ENCODE measurements around a stretch of chr11.

GRCh38 chr11:72656803-72657286 is 17.4 kb downstream of the PDE2A start:
- RRBS = no CpG with 5 or more reads among the region's 7 CpGs

GRCh38 chr11:72719914-72721287 is 31.8 kb downstream of the ARAP1 start:
- RRBS = 80% methylated on average over 1 of the region's 16 CpGs

DNA sequence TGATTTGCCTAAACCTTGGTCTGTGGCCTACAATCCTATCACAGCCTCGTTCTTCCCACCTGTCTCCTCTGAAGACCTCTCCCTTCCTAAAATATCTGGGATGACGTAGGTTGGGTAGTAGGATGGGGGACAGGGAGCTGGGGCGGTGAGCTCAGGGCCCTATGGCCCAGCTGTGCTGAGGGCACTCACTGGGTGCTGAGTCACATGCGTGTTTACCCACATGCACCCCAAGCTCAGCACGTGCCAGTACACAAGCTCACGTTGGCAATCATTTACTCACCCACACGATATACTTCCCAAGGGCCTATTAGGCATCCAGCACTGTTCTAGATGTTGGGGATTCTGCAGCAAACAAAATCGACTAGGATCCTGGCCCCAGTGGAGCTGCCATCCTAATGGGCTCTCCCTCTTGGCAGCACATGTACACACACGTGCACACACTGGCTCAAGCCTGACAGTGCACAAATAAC is 28.7 kb downstream of the ARAP1 start:
- RRBS = no CpG with 5 or more reads among the region's 9 CpGs

DNA sequence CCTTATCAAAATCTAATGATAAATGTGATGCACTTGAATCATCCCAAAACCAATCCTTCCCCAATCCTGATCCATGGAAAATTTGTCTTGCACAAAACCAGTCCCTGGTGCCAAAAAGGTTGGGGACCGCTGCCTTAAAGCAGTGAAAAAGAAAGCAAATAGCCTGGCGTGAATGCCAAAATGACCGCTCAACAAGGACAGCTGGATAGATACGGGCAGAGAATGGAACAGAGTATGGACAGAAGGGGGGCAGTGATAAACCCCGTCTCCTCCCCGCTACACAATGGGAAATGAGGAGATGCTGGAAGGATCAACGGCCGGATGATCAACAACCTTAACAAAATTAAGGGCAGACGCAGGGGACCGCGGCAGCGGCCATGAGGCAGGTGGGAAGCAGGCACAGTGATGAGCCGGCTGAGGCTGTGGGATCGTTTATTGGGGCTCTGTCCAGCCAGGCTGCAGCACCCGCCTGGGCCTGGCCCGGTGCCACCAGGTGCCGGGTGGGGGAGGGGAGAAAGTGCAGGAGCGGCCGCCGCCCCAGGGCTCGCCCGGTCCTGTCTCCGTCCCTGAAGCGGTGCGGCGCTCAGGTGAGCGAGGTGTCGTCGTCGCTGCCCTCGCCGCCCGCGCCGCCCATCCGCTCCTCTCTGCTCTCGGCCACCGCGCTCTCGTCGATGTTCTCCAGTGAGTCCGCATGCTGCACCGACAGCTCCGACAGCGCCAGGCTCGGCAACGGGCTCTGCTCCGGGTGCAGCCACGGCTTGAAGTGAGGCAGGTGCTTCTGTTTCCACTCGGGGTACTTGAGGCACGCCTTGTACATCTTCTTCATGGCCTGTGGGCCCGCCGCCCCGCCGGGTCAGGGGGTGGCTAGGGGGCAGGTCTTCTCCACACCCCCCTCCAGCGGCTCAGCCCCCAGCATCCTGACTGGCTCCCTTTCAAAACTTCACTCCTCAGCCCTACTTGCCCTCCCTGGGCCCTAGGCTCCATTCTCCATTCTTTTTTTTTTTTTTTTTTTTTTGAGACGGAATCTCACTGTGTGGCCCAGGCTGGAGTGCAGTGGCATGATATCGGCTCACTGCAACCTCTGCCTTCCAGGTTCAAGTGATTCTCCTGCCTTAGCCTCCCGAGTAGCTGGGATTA is 2.5 kb upstream of the ARAP1 start:
- RRBS = 97% methylated on average over 17 of the region's 59 CpGs

- RRBS = no CpG with 5 or more reads among the region's 31 CpGs
These were observed 6.7 kb downstream of the ATG16L2 start for GRCh38 chr11:72820661-72821522.

DNA sequence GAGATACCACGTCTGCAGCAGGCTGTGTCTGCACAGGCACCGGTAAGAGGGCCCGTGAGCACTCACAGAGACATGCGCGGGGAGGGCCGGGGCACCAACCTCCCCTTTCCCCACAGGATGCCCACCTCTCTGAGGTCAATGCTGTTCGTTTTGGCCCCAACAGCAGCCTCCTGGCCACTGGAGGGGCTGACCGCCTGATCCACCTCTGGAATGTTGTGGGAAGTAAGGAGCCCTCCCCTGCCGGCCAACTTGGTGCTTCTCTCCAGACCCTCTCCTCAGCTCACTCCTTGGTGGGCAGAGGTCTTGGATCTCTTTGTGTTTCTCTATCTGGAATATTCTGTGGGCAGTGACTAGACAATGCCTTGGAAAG is 11.0 kb downstream of the ATG16L2 start:
- RRBS = 95% methylated on average over 6 of the region's 9 CpGs

DNA sequence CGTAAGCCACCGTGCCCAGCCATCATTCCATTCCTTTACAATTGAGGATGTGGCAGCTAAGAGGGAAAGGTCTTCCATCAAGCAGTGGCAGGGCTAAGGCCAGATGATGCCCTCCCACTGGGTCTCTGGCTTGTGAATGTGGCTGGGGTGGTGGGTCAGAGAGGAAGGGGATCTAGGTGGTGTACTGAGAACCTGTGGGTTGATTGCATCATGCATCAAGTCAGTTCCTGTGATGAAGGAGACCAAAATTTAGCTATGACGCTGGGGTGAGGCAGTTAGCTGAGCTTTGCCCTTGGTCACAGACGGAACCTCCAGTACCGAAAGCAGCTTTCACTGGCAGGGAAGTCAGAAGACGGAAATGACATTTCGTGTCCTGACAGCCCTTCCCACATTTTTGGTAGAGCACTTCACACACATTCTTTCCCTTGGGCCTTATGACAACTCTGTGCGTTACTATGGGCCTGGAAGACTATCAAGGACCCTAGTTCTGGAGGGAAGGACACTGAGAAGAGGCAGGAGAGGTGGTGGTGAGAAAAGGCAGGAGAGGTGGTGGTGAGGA is 20.7 kb downstream of the ATG16L2 start:
- RRBS = no CpG with 5 or more reads among the region's 8 CpGs

DNA sequence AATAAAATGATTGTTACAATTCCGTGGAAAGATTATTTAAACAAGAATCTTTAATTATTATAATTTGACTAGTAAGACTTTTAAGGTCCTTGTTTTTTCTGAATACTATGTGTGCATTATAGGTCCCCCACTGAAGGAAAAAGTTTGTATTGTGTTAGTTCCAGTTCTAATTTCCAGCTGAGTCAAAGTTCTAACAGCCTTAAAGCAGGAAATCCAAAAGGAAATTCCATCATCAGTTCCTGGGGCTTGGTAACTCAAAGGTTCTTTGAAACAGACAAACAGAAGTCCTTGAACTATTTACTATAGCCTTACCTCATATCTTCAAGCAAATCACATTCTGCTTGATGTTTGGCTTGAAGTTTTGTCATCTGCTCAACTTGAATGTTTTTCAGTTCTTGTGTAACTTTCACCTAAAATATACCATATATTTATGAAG is 2.4 kb downstream of the FCHSD2 start:
- RRBS = no CpG with 5 or more reads among the region's 1 CpG

- RRBS = 2% methylated on average over 10 of the region's 21 CpGs
These were observed 1.6 kb downstream of the FCHSD2 start for GRCh38 chr11:73140496-73141027.

- RRBS = no CpG with 5 or more reads among the region's 3 CpGs
These were observed 10.3 kb upstream of the FCHSD2 start for GRCh38 chr11:73152399-73152822.

DNA sequence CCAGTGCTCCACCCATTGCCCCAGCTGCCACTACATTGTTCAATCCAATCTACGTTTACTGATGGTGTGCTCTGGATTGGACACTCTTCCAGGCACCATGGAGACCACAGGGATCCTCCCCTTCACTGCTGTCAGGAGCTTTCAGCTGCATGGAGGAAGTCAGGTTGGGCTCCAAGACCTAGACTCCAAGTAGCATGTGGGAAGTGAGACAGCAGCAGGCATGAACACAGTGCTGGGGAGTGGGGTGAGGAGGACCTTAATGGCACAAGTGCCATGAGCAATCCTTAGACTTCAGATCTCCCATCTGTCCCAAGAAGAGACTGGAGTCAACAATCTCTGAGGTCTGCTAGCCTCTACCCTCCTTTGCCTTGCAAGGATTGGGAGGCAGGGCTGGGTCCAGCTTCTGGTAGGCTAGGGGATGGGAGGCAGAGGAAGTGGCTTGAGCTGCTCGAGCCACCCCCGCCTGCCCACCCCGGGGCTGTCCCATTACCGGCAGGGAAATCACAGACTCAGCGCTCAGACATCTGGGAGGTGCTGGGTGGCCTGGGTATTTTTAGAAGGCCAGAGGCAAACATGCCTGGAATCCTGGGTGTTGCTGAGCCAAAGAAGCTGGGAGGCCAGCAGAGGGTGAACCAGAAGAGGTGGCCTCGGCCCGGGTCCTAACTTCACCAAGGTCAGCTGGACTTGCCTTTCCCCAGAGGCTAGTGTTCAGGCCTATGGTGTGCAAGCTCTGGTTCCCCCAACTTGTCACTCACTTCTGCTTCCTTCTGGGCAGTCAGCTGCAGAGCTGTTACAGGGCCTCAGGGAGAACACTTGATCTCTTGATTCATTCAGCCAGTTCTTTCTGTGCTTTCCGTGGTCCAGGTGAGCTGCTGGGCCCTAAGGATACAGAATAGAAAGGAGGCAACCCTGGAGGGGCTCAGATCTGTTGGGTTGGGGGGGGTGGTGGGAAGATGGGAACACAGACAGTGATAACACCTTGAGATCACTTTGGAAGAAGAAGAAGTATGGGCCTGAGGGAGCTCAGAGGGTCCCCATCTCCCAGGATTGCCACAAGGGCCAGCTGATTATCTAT is 15.4 kb upstream of the FCHSD2 start:
- RRBS = no CpG with 5 or more reads among the region's 9 CpGs

DNA sequence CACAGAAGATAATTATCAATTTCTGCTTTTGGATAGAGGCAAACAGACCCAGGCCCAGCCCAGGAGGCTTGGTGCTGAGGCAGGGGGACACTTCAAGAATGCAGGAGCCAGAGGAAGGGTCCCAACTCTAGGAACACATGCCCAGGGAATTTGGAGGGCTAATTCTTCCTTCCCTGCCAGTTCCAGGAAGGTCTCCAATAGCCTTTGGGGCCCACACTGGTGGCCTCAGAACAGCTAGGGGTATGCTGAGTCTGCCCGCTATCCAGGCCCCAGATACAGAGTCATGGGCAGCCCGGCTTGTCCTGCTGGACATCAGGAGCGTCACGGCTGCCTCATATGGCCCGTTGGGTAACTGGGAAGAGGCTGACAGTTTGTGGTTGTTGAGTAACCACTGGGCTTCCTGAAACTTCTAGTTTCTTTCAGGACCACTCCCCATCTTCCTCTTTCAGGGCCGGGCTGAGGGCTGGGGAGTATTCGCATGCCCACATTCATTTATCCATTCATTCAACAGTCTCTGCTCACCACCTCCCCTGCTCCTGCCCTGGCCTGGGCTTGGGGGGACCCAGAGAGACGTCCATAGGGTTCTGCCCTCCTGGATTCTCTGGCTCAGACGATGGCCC is 13.5 kb upstream of the P2RY2 start:
- RRBS = no CpG with 5 or more reads among the region's 9 CpGs

DNA sequence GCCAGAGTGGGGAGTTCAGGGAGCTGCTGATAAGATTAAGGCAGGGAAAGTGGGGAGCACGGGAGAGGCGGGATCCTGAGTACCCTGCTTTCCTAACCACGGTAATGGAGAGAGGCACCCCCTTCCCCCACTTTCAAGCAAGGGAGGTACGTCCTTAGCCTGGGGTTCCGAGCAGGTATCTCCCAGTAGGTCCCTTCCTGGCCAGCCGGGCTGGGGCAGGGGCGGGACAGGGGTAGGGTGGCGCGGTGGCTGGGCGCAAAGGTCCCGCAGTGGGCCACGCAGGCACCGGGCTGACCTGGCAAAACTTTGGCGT is 393 bp upstream of the P2RY2 start:
- RRBS = 97% methylated on average over 7 of the region's 14 CpGs

DNA sequence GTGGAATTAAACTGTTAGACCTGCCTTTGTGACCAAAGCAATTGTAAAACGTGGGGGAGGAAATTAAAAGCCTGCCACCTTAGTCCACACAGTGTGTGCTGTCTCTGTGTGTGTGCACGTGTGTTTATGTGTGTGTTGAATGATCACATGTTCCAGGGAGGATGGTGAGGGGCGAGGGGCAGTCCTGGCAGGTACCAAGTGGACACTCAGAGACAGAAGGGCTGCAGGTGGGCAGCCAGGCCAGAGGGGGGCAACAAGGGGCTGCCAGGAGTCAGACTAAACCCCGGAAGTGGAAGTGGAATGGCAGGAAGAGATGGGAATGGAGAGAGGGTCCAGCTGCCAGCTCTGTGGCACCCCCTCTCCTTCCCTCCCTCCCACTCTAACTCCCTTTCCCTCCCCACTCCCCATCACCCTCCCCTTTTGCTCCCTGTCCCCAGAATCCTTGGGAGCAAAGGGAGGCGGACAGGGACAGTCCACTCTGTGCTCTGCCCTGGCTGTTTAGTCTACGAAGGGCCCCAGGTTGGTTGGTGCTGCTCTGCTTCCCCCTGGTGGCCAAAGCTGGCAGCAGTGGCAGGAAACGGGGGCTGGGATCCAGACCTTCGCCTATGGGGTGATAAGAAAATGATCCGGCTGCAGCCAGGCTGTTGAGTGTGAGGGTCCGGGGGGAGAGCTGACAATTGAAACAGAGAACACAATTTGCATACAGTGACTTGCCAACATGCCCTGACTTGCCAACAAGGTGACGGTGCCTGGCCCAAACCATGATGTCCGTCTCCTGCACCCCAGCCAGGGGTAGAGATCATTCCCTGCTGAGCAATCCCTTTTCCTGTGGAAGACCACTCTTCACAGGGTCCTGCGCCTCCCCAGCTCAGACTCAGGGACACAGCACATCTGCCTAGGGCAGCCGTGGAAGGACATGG is 24.4 kb downstream of the P2RY2 start:
- RRBS = no CpG with 5 or more reads among the region's 14 CpGs

DNA sequence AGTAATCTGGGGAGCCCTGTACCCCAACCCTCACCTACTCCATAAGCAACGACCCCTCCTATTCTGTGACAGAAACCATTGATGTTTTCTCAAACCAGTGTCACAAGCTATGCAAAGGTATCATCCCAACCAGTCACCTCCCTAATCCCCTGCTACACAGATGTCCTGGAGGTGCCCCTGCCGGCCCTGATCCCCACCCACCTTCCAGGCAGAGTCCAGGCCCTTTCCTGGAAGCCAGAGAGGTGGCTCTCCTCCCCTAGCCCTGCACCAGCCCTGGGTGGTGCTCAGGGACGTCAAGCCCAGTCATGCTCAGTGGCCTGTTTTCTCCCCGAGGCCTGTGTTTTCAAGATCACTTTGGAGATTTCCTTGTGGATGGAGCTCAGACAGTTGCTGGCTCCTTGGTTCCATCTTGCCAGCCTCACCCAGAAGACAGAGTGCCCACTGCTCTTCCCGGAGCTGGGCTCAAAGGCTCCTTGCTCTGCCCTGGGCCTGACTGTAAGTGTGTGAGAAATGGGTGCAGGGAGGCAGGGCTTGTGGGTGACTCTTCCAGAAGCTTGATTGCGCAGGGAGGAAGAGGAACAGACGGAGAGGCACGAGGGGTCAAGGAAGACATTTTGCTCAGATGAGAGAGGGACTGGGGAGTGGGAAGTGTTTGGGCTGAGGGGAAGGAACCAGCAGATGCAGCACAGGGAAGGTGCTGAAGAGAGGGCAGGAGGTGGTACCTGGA is 11.3 kb downstream of the P2RY6 start:
- RRBS = no CpG with 5 or more reads among the region's 8 CpGs

DNA sequence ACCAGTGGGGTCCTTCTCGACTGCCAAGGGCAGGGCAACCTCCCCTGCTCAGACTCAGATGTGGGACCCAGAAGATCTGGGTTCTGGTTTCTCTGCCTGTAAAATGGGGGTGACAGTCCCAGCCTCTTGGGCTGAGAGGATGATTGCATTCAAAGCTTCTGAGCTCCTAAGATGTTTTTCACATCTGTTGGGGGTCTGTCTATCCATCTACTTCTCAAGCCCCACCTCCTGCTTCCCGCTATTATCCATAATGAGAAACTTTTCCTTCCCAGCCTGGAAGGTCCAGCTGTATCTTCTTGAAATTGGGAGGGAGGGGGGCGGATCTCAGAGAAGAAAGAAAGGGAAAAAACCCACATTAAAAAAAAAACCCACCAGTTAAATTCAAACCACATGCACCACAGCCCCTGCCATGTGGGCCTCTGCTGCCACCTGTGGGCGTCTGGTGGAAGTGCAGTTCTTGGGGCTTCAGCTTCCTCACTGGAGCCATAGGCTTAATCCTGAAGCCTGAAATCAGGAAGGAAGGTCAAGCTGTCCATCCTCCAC is 27.2 kb downstream of the ARHGEF17 start:
- RRBS = no CpG with 5 or more reads among the region's 4 CpGs

- RRBS = no CpG with 5 or more reads among the region's 4 CpGs
These were observed 1.8 kb downstream of the RELT start for GRCh38 chr11:73378024-73378352.

DNA sequence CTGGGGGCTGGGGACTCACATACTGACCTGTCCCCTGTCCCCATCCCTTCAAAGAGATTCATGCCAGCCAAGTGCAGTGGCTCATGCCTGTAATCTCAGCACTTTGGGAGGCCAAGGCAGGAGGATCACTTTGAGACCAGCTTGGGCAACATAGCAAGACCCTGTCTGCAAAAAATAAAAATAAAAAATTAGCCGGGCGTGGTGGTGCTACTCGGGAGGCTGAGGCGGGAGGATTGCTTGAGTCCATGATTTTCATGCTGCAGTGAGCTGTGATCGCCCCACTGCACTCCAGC is 15.2 kb downstream of the RELT start:
- RRBS = no CpG with 5 or more reads among the region's 5 CpGs

- RRBS = 88% methylated on average over 5 of the region's 27 CpGs
These were observed 18.2 kb downstream of the RELT start for GRCh38 chr11:73394178-73395056.

DNA sequence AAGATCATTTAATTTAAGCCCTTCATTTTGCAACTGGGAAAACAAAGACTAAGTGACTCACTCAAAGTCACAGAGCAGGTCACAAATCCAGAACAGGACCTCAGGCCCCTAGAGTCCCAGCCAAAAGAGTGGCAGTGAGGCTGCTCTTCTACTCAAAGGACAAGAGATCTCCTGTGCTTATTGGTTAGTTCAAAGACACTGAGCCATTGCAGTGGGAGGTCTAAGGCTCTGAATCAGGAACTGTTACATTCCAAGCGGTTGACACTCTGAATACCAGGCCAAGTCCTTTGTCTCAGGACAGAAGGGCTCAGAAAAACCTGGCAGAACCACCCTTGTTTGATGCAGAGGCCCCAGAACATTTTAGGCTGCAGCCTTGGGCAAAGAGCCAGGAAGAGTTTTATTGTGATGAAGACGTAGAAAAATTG is 103.7 kb downstream of the FAM168A start:
- RRBS = no CpG with 5 or more reads among the region's 2 CpGs